Fibroblast of villous mesenchyme (primary cell): Measurements from ENCODE around the gene FBXL7.

DNA sequence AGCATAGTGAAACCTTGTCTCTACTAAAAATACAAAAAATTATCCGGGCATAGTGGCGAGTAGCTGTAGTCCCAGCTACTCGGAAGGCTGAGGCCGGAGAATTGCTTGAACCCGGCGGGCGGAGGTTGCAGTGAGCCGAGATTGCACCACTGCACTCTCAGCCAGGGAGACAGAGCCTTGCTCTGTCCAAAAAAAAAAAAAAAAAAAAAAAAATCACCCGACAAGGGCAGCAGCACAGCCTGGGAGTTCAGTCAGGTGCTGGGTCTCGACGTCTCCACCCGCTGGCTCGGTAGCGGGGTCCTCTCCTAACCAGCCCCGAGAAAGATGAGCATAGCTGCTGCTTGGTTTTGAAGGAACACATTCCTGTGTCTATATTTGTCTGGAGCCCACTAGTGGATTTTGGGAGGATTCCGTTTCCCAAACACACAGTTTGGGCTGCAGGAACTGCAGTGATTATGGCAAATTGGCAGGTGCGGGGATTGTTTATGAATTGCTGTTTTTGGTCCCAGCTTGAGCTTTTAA is 1.1 kb downstream of the OTULINL start:
- CAGE, long polyA plus RNA = no peak

GRCh38 chr5:14586987-14587680 is 5.5 kb downstream of the OTULINL start:
- CAGE, long polyA plus RNA = no peak

DNA sequence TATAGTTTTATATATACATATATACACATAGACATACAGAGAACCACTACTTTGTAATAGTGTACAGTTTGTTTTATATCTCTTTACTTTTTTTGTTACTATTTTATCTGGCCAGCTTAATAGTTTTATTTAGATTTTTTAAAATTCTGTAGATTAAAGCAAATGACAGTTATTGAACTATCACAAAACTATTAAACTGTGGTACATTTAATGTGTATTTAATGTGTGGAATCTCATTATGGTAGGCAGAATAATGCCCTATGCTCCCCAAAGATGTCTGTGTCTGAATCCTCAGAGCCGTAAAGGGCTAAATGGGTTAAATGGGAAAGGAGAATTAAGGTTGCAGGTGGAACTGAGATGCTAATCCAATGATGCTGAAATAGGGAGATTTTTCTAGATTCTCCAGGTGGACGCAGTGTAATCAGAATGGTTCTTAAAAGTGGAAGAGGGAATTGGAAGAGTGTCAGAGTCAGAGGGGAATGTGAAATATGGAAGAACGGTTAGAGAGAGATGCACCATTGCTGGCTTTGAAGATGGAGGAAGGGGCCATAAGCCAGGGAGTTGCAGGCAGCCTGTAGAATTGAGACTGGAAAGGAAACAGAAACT is 29.4 kb downstream of the OTULINL start:
- CAGE, long polyA plus RNA = no peak

GRCh38 chr5:14701768-14702086 is 37.2 kb downstream of the OTULIN start:
- CAGE, long polyA plus RNA = no peak

GRCh38 chr5:14707386-14708274 is 43.1 kb downstream of the OTULIN start:
- CAGE, long polyA plus RNA = no peak

- CAGE, long polyA plus RNA = no peak
Observed at GRCh38 chr5:14806281-14807044, 65.1 kb downstream of the ANKH start.

GRCh38 chr5:14817035-14817417 is 54.6 kb downstream of the ANKH start:
- CAGE, long polyA plus RNA = no peak

- CAGE, long polyA plus RNA = no peak
Observed at GRCh38 chr5:14869924-14870811, 1.4 kb downstream of the ANKH start.

DNA sequence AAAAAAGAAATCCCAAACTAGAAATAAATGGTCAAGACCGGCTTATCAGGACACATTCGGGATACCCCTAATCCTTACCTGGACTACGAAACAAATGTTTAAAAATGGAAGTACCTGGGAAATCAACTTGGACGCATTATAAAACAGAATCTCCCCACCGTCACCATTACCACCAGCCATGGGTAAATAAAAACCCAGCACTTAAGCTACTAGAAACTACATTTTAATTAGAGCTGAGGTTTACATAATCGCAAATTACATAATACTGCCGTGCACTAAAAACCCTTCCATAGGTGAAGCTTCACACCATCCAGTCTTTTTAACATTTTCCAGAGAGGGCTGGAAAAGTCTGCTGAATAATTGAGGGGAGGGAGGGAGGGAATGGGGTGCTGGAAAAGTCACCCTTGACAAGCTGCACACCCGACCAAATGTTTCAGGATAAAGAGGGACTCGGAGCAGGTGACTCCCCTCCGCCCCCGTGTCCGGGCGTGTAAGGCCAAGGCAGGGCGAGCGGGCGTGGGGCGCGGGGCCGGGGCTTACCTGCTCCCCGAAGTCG is 688 bp downstream of the ANKH start:
- CAGE, long polyA plus RNA = no peak

GRCh38 chr5:14998559-14999001 is 127.0 kb upstream of the ANKH start:
- CAGE, long polyA plus RNA = no peak

DNA sequence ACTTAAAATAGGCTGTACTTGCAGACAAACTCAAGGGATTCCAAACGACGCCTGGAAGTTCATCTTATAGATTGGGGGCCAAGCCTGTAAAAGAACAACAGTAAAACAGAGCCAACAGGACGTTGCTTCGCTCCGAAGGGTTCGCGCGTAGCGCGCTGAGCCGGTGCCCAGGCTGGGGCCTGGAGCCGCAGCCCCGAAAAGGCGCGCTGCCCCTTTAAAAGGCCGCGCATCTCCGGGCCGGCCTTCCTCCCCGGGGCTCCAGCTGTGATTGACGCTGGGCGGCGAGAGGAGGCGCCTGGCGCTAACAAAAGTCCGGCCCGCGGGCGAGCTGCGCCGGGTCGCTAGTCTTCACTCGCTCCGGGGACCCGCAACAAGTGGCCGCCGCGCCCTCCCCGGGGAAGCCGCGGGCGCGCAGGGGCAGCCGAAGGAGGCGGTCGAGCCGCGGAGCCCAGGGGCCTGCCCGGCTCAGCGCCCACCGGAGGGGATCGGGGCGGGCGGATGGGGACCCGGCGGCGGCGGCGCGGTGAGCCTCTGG is at the start of gene FBXL7:
Gene FBXL7 (plus strand): TSS at position 333 of the 535 bp plus-strand sequence.
- CAGE, long polyA plus RNA = no peak

DNA sequence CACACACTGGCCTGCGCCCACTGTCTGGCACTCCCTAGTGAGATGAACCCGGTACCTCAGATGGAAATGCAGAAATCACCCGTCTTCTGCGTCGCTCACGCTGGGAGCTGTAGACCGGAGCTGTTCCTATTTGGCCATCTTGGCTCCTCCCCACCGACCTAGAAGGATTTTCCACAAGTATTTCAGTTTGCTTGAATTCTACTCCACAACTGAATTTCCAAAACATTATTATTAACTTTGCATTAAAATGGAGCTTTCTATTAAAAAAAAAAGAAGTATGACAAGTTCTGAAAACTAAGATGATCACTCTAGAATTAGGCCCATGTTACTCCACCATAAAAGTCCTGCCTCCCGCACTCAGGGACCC is 267.2 kb downstream of the MARCHF11 start:
- CAGE, long polyA plus RNA = no peak

- CAGE, long polyA plus RNA = no peak
Observed at GRCh38 chr5:16537937-16538438, 72.4 kb upstream of the ZNF622 start.

DNA sequence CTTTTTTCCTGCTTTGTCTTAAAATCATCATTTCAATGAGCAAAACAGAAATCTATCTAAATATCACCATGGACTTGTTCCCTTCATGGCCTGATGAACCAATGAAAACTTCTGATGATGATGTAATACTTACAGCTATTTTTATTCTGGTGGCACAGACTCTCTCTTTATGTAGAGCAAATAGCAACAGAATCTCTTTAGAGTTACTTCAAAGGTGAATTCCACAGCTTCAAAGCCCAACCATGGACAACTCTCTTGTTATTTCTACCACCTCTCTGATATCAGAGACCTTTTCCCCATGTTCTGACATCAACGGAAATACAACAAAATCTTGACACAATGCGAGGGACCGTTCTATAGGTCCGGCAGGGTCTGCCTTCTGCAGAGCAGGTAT is 70.1 kb downstream of the RETREG1 start:
- CAGE, long polyA plus RNA = no peak

- CAGE, long polyA plus RNA = no peak
Observed at GRCh38 chr5:16575311-16576003, 41.3 kb downstream of the RETREG1 start.

DNA sequence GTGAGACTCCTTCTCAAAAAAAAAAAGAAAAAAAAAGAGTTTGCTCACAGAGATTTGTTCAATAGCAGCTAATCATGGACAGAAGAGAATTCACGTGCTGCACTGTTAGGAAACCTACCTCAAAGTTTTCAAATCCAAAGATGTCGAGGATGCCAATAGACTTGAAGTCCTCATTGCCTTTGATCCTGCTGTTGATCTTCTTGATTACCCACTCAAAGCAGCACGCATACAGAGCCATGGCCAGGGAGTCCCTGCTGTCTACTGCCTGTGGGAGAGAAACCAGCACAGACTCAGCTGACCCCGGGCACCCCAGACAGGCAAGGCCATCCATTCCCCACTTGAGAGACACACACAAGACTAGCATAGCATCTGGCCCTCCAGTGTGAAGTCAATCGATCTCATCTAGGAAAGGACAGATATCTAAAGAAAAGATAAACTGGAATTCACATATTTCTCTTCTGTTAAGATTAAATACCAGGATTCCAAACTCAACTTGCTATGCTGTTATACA is 147.4 kb upstream of the RETREG1 start:
- CAGE, long polyA plus RNA = no peak

DNA sequence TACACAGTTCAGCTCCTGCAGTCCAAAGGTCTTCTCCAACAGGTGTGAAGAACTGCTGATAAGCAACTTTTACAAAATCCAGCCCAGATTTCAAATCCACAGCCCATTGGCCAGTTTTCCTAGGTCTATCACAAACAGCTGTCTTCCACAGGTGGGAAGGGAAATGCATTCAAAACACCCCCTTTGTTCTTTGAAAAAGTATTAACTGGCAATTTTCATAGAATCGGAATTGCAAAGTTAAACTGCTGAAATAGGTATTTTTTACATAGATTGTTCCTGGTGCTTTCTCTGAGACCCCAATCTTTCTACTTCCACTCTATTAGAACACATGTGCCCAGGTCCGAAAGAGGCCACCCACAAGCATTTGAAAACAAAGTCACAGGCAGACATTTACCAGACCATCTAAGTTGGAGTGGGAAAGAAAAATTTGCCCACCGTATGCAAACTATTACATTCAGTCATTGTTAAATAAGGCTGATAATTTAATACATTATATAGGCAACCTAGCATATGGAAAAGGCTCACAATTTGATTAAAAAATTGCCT is 54.6 kb downstream of the MYO10 start:
- CAGE, long polyA plus RNA = no peak

GRCh38 chr5:16895233-16895764 is 40.8 kb downstream of the MYO10 start:
- CAGE, long polyA plus RNA = no peak

GRCh38 chr5:16952855-16953605 is 16.9 kb upstream of the MYO10 start:
- CAGE, long polyA plus RNA = no peak

DNA sequence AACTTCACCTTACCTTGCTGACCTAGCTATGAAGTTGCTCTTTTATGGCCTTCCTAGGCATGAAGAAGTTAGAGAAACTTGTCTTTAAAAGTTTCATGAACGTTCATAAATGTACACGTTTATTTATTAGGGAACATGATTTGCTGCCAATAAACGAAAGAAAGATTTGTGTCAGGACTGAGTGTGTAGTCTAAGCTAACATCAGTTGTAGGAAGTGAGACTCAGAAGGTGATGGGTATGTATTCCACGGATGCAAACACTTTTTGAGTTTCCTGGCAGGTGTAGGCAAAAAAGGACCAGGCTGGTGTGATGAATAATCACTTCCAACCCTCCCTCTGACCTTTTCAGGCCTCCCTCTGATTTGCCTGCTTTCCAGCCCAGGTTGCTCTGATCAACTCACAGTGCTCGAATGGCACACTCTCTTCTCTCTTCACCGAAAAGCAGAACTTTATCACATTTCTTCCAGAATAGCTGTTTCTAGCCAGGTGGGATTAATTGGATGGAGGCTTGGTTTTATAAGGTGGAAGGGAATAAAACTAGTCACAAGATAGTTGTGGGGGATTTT is 51.8 kb downstream of the BASP1 start:
- CAGE, long polyA plus RNA = no peak